ENCODE measurements around a stretch of chr2.

DNA sequence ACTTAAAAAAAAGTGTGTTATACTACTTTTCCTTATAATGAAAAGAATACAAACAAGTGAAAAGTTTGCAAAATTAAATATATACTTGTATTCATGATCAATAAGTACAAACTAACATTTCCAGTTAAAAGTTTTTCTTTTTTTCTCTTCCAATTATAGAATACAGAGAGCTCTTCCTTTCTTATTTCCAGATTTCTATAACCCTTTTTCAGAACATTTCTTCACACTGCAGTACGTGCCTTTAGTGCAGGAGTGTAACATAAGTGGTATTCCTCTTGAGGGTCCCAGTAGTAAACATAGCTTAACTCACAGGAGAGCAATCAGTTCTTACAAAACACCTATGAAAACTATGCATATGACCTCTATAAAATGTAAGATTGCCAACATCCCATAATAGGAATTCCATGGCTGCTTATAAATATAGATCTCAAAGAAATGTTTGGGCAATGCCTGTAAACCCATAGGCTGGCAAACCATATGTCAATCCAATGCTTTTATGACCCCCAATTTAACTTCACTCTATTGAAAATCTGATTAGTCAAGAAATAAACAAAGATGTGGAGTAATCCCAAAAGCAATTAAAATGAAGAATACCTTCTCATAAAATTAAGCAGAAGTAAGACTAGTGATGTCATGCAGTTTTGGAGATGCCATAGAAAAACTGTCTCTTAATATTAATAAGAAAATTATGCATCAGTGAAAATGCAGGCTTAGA is 28.0 kb upstream of the STK17B start:
- PRO-cap, 2 experiments = no peak in any of the 2 experiments

DNA sequence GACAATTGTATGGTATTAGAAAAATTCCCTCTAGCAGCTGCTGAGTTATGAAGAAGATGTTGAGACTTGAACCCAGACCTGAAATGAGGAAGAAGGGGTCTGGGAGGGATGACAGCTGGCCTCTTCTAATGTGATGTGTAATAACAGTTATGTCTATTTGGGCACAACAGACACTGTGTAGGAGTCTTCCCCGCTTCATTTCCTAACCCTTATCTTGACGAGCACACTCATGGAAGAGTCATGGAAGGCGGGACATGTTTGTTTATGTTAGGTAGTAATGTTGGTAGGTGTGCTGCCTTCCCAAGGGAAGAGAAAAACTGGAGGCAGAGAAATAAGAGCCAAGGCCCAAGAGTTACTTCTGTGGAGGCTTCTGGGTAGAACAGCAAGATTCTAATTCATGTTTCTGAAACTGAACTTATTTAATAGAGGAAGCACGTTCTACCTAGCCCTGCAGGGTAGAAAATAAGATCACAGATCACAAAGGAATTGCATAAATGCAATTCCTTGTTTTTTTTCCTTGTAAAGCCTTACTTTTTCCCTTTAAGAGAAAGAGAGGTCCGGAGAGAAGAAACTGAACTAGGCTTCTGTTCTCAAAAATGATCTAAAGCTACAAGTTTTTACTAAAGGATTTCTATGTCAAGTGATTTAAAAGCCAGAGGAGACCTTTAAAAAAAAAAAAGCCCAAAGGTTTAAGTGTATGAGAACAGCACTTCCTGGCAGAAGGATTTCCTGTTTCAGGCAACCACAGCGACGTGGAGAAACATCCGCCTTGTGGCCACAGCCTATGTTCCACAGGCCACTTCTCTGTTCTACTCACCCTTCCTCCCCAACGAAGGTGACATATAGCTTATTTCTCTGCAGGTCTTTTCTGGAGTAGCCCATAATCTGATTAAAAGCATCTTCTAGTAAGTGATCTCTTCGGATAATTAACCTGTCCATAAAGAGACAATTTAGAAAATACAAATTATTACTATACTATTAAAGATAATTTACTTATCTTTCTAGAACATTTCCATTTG is 68.6 kb upstream of the STK17B start:
- PRO-cap, 2 experiments = no peak in any of the 2 experiments

GRCh38 chr2:196241066-196241805 is 69.9 kb upstream of the STK17B start:
- PRO-cap, 2 experiments = no peak in any of the 2 experiments

DNA sequence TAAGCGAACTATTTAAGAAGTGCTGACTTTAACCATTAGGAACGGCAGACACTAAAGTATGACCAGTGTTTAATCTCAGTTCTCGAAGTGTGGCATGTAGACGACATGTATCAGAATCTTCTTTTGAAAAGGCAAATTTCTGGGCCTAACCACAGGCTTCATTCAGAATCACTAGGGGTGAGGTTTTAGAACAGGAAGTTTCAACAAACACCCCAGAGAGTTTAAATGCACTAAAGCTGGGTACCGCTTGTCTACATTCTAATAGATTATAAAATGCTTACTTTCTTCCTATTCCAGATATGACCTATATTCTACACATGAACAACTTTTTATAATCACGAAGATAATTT is 180.2 kb downstream of the ANKRD44 start:
- PRO-cap, 2 experiments = no peak in any of the 2 experiments

- PRO-cap, 2 experiments = no peak in any of the 2 experiments
Observed at GRCh38 chr2:197255175-197256180, 55.1 kb downstream of the ANKRD44 start.

DNA sequence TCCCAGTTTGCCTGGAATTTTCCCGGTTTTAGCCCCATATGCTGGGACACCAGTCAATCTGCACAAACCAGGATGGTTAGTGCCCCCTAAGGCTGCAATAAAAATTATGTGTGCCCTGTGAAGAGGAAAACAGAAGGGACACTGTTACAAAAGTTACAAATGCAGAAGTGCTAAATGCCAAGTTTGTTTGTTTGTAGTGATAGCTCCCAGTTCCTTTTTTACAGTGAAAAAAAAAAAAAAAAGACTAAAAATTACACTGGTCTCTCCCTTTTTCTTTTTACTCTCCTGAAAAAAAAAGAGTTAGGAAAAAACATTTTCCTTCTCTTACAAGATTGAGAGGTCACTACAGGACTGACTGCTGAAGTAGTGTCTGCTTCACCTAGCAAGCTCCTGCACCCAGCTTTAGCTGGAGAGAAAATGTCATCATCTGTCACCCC is 3.2 kb downstream of the ANKRD44 start:
- PRO-cap, 2 experiments = no peak in any of the 2 experiments

GRCh38 chr2:197309388-197309609 is 1.3 kb downstream of the ANKRD44 start:
- PRO-cap, 2 experiments = no peak in any of the 2 experiments

DNA sequence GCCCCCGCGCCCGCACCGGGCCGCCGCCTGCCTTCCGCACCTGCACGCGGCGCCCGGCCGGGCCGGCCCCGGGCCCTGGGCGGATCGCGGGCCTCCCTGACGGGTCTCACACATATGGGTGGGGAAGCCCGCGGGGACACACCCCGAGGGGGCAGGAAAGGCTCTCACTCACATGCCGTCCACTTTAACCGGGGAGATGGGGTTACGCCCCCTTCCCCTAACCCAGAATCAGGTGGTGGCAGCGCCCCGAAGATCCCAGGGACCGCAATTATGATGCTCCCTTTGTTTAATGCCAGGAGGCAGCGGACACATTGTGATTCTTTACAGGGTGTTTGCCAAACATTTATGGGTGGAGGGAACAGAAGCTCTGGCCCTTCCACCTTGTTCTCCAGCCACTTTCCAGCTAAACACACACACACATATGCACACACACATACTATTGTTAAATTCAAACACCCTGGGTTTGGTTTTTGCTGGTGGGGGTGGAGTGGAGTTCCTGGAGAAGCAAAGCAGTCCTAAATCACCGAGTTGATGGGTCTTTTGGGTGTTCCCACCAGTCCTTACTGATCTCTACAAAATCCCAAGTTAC is 467 bp upstream of the ANKRD44 start:
- PRO-cap, 2 experiments = no peak in any of the 2 experiments

DNA sequence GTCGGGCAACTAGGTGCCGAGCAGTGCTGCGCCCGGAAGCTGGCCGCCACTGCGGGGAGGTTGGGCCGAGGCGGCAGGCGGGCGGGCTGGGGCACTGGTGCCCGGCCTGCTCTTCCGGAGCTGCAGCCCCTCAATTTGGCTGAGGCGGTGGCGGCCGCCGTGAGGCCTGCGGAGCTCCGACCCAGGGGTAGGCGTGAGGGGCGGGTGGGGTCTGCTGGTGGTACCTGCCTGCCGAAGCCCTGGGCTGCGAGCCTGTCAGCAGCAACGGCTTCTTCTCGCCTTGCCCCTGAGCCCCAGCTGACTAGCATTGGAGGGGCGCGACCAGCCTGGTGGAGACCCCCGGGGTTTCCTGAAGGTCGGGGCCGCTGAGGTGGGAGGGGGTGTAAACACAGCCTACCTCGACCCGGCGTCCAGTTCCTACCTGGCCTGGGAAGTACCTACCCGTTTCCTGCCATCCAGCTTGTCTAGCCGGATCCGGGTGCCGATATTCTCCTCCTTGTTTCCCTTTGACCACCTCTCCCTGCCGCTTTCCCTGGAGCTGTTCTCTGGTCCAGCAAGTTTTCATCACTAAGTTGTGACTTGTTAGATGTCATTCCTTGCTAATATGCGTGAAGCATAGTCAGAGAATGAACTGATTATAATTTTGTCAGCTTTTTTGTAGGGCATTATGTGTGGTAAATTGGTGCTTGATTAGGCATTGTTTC is 455 bp downstream of the MOB4 start:
- PRO-cap, 2 experiments = no peak in any of the 2 experiments

DNA sequence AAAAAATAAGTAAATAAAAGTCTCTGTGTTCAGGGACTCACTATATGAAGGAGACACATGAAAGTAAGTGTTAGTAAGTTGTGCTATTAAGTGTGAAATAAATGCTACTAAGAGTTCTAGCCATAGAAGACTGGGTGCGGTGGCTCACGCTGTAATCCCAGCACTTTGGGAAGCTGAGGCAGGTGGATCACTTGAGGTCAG is 16.7 kb downstream of the MOB4 start:
- PRO-cap, 2 experiments = no peak in any of the 2 experiments

DNA sequence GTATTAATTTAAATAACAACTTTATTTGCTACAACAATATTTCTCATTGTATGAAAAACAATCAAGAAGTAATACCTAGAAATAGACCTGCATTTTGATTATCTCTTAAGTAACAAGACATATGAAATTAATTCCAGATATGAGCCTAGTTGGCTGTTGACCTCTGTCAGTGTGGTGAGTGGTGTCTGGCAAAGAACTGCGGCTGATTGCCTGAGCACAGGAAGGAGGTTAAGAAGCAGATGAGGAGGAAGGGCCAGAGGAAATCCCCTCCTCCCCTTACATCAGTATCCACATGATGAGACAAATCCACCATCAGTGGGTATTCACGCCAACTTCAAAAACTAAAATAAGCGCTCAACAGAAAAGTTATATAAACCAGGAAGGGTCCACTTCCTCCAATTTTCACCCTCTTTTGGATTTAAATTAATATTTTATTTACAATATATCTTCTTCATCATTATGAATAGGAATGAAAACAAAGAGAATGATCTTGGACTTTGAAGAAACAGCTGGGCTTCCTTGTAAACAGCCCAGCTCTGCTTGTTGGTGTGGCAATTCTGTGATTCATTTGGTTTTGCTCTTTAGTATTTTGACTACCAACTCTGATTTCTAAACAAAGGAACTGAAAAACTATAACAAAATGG is 27.3 kb downstream of the RFTN2 start:
- PRO-cap, 2 experiments = no peak in any of the 2 experiments

DNA sequence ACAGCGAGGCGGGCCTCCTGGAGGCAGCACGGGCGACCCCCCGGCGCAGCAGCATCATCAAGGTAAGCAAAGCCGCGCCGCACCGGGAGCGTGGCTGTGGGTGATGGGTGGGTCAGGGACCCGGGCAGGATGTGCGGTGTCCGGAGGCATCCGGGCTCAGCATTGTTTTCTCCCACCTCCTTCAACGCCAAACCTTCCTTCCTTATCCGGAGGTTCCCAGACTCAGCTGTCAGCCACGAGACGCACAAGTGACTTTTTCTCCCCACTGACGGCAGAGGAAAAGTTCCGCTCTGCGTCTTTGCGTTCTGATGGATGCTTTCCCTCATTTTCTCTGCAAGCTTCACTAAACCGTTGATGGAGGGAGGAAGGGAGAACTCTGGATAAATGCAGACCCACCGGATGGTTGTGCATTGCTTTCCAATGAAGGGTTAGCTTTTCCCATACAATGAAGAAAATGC is 914 bp downstream of the PLCL1 start:
- PRO-cap, 2 experiments = no peak in any of the 2 experiments

DNA sequence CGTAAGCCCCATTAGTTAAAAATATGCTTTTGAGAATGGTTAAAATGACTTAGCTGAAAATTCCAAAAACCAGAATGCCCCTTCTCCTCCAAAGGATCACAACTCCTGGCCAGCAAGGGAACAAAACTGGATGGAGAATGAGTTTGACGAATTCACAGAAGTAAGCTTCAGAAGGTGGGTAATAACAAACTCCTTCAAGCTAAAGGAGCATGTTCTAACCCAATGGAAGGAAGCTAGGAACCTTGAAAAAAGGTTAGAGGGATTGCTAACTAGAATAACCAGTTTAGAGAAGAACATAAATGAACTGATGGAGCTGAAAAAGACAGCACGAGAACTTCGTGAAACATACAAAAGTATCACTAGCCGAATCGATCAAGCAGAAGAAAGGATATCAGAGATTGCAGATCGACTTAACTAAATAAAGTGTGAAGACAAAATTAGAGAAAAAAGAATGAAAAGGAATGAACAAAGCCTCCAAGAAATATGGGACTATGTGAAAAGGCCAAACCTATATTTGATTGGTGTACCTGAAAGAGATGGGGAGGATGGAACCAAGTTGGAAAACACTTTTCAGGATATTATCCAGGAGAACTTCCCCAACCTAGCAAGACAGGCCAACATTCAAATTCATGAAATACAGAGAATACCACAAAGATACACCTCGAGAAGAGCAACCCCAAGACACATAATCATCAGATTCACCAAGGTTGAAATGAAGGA is 25.8 kb downstream of the PLCL1 start:
- PRO-cap, 2 experiments = no peak in any of the 2 experiments

DNA sequence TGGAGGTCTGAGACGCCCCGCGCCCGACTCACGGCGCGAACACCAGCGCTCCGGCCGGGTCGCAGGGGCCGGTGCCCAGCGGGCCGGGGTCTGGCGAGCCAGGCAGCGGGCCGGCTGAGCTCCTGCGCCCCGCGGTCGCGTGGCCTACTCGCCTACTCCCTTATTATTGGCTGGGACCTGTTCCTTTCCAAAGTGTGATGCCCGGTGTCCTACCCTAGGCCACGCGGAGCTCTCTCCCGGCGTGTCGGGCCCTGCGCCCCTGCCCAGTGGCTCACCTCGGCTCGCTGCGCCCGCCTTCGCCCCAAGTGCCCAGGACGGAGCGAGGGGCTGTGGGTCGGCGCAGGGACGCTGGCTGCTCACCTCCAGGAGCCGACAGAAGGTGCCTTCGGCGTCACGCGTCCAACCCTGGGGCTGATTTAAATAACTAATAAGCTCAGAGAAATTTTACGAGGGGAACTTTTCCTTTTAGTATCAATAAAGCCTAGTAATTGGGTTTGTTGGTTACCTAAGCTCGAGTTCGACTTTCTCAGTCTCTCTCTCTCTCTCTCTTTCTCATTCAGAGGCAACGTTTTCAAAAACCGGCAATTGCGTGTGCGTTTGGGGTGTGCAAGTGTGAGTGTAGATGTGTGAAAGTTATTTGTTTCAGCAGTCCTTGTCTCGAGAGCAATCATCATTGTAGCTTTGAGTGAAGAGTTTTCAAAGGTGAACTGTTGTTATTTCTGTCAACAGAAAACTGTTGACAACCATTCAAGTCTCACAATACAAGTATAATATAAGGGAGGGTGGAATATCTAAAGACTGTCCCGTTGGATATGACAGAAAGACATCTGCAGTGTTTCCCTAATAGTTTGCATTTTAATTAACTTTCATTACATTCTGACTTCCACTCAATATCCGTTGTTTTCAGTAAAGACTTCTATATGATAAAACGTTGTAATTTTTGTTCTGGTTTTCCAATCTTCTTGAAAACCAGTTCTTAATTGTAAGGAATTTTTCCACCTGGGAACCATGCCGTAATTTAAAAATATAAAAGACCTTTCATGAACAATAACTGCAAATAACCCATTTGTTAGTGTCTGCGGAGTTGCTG is 7.2 kb upstream of the SATB2 start:
- PRO-cap, 2 experiments = no peak in any of the 2 experiments

DNA sequence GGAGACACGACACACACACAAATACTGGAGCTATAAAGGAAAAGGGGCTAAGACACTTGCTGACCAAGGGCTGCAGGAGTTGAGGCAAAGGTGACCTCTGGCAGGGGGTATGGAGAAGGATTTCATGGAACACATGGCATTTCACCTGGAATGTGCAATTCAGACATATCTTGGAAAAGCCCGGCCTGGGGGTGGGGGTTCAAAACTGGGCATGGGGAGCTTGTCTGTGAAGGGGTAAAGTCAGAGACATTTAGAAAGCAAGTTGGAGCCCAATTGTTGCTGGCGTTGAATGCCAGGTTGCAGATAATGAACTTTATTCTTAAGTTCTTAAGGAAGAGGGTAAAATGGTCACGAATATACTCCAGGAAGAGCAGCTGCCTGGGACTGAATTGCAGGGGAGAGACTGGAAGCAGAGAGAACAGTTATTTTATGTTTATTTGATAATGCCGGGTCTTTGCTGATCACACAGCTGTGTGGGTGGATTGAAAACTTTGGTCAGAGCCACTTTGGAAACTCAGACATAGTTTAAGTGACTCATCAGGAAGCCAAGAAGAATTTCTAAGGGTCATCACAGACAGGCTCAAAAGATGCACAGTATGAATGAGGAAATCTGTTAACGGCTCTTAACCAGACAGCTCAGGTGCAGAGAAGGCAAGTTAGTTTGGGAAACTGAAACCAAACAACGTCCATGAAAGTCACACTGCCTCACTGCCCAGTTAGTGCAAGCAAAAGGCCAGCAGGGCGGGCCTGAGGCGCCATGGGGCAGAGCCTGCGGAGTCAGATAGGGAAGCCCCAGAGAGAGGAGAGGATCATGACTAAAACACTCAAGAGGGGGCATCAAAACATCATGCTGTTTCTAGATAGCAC is 101.6 kb downstream of the KCTD18 start:
- PRO-cap, 2 experiments = no peak in any of the 2 experiments

DNA sequence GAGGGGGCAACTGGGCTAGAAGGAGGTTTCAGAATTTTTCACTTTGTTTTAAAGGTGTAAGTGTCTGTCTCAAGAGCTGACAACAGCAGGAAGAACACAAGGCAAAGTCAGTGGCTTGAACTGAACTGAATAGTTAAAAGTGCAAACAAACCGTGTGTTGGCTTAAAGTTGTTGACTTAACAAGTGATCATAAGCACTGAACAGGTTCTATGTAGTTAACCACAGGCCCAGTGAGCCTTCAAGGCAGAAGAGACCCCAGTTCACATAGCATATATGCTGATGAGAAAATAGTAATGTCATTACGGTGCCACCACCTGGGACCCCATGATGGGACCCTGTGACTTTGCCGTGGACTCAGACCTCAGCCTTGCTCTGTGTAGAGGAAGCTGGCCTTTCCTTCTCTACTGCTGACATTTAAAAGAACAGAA is 69.9 kb upstream of the BZW1 start:
- PRO-cap, 2 experiments = no peak in any of the 2 experiments

DNA sequence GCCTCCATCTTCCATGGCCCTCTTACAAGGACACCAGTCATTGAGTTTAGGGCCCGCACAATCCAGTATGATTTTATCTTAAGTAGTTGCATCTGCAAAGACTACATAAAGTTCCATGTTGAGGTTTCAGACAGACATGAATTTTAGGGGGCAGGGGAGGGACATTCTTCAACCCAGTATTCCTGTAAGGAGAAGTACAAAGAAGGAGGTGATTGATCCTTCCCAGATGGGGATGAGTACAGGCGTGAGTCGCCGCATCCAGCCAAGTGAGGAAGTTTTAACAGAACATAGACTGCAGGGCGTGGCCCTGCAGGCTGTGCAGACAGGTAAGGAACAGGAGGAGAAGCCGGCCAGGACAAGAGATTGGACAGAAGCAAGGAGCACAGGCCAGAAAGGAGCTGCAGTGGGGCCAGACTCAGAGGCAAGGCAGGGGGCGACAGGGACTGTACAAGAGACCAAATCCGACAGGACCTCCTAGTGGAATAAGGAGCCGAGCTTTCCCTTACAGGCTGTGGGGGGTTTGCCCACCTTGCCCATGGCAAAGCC is 44.3 kb upstream of the BZW1 start:
- PRO-cap, 2 experiments = no peak in any of the 2 experiments

DNA sequence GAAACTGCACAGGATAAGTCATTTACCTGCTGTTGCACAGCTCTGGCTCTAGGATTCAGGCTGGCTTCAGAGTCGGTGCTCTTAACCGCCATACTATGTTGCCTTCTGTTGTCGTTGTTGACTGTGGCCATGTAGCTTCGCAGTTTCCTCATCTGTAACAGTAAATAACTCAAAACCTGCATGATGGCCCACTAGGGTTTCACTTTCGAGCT is 538 bp downstream of the NIF3L1 start:
- PRO-cap, 2 experiments = no peak in any of the 2 experiments

DNA sequence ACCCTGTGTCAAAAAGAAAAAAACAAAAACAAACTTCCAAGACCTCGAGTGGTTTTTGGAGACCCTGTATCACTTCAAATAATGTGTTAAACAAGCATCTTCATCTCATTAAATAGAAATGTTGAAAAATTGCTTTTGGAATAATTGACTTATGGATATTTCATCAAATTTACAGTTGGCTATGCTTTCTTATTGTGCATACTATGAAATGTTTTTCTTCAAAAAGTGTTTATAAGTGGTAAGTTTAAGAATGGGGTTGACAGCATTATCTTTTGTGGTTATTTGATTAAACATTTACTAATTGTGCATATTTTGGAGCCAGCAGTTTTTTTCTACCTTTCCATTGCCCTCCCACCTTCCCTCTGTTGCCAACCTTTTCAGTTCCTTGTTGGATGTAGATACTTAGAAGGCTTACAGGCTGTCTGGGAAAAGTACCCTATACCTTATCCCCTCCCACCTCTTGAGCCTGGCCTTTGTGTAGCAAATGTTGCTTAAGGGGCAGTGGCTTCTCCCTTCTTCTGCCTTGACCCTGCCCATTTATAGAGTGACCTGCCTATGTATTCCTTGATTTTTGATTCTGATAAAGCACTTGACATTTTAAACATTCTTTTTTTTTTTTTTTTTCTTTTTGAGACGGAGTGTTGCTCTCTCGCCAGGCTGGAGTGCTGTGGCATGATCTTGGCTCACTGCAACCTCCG is 1.3 kb downstream of the NIF3L1 start:
- PRO-cap, 2 experiments = no peak in any of the 2 experiments

- PRO-cap, 2 experiments = no peak in any of the 2 experiments
Observed at GRCh38 chr2:200944562-200945118, 18.8 kb downstream of the ORC2 start.